Subcutaneous adipose tissue (tissue), 3 donors: ENCODE data around the gene IAH1.

GRCh38 chr2:8477279-8478450 is 204.2 kb upstream of the ID2 start:
- PRO-cap: no peak
- RAMPAGE, long total RNA, 3 experiments: no peak in any of the 3 experiments

- PRO-cap: bidirectional peak, plus-strand start at chr2:8543914, minus-strand start at chr2:8543764
- RAMPAGE, long total RNA, 3 experiments: no peak in any of the 3 experiments
Measured at GRCh38 chr2:8542983-8544201, 138.5 kb upstream of the ID2 start.

DNA sequence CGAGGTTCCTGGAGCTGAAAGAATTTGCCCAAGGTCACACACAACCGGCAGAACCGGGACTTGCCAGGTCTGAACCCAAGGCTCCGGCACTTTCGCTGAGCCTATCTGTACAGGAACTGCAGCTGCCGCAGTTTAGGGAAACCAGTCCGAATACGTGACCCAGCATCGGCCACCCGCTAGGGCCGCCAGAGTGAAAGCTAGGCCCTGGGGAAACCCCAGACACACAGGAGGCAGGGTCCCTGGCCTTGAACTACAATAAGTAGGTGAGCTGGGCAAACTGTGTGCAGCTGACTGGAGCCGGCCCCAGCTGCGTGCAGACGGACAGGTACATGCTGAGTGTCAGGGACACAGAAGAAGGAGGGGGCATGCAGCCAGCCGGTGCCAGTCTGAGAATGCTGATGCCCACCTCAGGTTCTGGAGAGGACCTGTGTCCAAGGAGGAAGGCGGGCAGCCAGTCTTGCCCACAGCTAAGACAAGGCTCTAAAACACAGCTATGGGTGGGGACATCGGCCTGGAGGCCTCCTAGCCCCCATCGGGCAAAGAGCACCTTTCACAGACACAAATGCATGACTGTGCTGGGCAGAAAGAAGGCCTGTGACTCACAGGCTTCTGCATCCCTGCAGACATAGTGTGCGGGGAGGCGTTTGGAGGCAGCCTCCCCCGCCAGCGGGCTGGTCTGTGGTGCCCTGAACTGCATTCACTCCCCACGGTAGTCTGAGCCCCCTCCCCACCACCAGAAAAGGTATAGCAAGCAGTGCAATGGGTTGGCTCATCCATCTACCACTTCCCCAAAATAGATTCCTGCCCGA is 107.4 kb upstream of the ID2 start:
- PRO-cap: no peak
- RAMPAGE, long total RNA, 3 experiments: no peak in any of the 3 experiments

DNA sequence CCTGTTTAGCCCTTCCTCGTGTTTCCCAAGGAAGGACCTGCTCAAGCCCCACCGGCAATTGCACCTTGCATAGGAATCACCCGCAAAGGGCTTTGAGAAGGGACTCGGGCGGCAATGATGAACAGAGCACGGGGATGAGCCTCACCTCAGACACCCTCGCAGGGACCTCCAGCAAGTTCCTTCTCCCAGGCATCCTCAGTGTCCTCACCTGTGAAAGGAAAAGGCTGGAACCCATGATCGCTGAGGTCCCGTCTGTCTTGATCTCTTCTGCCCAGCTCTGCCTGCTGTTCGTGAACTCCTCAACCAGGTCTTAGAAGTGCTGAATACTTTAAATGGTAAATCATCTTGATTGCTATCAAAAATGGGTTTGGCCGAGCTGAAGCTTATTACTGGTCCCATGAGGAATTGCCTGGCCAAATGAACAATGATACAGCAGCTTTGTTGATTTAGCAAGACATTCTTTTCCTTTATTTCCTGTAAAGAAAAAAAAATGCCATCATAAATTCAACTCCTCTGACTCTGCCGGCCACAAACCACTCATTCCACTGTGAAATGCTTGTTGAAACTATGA is 74.4 kb upstream of the ID2 start:
- PRO-cap: no peak
- RAMPAGE, long total RNA, 3 experiments: no peak in any of the 3 experiments

DNA sequence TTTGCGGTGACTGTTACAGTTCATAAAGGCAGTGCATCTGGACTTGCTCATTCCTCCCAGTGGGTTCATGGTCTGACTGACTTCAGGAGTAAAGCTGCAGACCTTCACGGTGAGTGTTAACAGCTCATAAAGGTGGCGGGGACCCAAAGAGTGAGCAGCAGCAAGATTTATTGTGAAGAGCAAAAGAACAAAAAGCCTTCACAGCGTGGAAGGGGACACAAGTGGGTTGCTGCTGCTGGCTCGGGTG is 65.2 kb upstream of the KIDINS220 start:
- PRO-cap: no peak
- RAMPAGE, long total RNA, 3 experiments: no peak in any of the 3 experiments

DNA sequence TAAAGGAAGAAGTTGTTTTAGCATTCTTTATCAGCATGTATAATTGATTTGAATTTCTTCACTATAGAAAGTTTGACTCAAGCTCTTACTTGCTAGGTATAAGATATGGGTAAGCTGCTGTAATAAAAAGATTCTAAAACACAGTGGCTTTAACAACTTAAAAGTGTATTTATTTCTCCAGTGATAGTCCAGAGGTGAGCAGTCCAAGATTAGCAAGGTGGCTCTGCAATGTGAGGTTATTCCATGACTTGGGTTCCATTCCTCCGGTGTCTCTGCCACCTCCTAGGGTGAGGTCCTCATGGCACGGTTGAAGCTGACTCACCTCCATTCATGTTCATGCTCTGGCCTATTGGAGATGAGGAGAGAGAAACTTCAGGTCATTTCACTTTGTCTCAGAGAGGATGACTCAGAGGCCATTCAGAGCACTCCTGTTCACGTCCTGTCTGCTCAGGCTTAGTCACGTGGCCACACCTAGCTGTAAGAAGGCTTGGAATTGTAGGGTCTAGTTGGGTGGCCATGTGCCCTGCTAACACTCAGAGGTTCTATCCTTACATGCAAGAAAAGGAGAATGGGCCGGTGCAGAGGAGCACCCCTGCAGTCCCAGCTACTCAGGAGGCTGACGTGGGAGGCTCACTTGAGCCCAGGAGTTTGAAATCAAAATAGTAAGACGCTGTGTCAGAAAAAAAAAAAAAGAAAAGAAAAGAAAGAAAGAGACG is 67.5 kb upstream of the MBOAT2 start:
- PRO-cap: no peak
- RAMPAGE, long total RNA, 3 experiments: no peak in any of the 3 experiments

DNA sequence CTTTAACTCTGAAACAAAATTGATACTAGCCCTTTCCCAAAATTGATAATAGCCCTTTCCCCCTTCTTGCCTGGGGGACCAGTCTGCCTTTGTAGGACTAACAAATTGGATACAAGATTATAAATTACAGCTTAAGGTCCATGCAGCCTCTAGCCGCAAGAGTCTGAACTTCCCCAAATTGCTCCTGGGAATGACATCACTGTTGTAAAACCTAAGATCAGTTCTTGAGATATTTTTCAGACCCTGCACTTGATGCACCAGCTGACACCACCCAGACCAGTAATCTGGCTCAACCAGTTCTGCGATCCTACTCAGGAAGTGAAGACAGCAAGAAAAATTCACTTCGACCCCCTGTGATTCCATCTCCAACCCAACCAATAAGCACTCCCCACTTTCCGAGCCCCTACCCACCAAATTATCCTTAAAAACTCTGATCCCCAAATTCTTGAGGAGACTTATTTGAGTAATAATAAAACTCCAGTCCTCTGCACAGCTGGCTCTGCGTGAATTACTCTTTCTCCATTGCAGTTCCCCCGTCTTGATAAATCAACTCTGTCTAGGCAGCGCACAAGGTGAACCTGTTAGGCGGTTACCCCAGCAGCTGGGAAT is 35.8 kb upstream of the ASAP2 start:
- PRO-cap: no peak
- RAMPAGE, long total RNA, 3 experiments: no peak in any of the 3 experiments

GRCh38 chr2:9244938-9245724 is 38.5 kb downstream of the ASAP2 start:
- PRO-cap: no peak
- RAMPAGE, long total RNA, 3 experiments: no peak in any of the 3 experiments

DNA sequence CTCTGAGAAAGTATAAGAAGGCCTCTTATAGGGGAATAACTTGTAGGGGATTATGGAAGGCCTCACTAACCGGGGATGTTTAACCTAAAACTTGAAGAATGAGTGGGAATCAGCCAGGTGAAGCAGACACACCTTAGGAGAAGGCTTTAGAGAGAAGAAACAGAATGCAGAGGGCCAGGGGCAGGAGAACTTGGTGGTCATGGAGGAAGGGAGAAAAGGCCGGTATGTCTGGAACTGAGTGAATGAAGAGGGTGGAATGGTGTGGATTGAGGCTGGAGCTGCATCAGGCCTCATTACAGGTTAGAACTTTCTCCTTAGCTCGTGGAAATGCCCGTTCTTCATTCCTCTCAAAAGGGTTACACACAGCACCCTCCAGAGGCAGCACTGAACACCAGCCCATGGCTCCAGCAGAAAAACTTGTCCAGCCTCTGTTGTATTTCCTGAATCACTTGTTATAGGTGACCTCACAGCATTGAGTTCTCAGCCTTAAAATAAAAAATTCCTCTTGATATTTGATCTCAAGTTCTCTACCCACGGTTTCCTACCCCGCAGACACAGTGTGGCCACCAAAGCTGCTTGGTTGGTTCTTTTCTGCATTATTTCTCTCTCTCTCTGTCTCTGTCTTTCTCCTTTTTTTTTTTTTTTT is 89.8 kb downstream of the ITGB1BP1 start:
- PRO-cap: no peak
- RAMPAGE, long total RNA, 3 experiments: no peak in any of the 3 experiments

DNA sequence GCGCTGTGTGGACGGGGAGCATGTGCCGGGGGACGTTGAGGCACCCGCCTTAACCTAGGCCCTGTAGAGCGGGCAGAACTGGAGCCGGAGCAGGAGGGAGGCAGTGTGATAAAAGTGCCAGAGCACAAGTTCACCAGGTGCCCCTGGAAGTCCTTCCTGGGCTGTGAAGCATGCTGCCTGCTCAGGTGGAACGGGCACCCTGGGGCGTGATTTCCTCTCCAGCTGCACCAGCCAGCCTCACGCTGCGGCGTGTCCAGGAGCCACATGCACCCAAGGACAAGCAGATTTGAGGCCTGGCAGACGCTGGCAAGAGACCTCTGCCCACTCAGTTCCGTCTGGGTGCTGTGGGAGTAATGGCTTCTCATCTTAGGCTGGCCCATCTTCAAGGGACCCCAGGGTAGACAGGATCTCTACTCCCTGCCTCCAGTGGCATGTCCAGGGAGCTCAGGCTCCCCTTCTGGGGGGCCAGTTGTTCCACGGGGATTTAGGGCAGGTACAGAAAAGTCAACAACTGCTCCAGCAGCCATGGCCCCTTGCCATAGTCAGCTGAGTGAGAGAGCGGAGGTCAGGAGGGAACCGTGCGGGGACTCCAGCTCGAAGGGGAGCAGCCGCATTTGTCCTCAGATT is 50.1 kb downstream of the ITGB1BP1 start:
- PRO-cap: no peak
- RAMPAGE, long total RNA, 3 experiments: no peak in any of the 3 experiments

DNA sequence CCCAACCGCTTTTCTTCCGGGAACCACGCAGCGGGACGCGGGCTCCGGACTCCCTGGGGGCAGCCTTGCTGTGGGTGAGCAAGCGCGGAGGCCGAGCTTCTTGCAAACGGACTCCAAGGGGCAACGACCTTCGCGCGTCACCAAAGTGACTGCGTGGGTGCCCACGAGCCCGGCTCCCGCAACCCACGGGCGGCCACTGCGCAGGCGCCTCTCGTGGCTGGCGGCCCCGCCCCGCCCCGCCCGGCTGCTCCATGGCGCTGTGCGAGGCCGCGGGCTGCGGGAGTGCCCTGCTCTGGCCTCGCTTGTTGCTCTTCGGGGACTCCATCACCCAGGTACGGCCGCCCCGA is at the start of gene IAH1:
Gene IAH1, plus strand, starts transcription at position 236 of the 347 bp plus-strand sequence.
- PRO-cap: bidirectional peak, plus-strand start at position 264 of the sequence, minus-strand start at position 198 of the sequence
- RAMPAGE, long total RNA, 3 experiments: start-site peak on the plus strand in 3 of 3 experiments, centred at positions 239 to 244 of the sequence, 690 to 1,659 reads per replicate; start-site peak on the minus strand in 2 of 3 experiments, centred at positions 188 to 190 of the sequence, 5 to 6 reads per replicate

DNA sequence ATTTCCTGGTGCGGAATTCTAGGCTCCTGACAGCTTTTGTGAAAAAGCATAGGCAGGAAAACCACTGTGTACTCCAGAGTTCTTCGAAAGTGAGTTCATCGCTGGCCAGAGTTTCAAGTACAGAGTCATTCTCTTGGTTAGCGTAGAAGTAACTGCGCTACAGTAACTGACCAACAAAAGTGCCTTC is 13.9 kb upstream of the YWHAQ start:
- PRO-cap: no peak
- RAMPAGE, long total RNA, 3 experiments: no peak in any of the 3 experiments

GRCh38 chr2:9703320-9704012 is 72.7 kb upstream of the YWHAQ start:
- PRO-cap: no peak
- RAMPAGE, long total RNA, 3 experiments: no peak in any of the 3 experiments

- PRO-cap: no peak
- RAMPAGE, long total RNA, 3 experiments: no peak in any of the 3 experiments
Measured at GRCh38 chr2:9799569-9800354, 43.5 kb upstream of the TAF1B start.

DNA sequence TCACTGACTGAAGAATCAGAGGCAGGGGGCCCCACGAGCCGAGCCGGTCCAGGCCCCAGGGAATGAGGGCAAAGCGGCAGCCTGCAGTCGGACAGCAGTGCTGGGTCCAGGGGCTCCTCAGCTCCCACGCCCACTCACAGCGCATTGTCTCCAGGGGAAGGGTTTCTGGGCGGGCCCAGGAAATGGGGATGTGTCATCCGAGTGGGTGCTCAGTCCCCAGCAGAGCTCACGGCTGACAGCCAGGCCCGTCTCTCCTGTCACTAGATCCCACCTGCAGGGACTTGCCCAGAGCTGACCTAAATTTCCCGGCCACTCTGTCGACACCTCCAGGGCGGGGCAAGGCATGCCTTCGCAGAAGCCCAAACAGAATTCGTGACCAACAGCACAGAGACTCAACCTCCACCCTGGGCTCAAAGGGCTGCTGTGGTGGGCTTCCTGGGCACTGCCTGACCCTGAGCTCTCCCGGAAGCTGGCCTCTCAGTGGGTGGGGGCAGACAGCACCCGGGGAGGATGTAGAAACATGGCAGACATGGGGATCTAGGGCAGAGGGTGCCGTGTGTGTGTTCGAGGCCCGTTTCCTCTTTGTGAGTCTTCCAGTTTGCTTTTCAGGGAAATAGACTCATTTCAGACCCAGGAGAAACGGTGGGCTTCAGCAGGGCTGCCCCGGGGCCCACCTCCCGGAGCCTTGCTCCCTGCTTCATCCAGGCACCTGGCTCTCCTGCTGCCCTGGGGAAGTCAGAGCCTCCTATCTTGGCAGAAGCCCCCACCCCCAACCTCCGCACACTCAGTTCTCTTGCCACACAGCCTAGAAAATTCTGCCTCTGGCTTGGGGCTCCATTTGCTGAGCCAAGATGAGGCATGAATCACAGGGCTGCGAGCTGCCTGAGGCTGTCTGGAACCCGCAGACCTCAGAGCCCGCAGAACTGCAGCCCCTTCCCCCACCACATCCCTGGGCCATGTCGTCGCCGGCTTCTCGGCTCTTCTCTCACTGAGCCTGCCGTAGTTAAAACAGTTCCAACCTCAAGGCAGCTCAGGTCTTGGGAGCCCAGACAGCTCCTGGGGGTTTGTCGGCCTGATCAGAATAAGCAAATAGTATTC is 41.9 kb upstream of the TAF1B start:
- PRO-cap: bidirectional peak, plus-strand start at position 212 of the sequence, minus-strand start at position 118 of the sequence
- RAMPAGE, long total RNA, 3 experiments: no peak in any of the 3 experiments

DNA sequence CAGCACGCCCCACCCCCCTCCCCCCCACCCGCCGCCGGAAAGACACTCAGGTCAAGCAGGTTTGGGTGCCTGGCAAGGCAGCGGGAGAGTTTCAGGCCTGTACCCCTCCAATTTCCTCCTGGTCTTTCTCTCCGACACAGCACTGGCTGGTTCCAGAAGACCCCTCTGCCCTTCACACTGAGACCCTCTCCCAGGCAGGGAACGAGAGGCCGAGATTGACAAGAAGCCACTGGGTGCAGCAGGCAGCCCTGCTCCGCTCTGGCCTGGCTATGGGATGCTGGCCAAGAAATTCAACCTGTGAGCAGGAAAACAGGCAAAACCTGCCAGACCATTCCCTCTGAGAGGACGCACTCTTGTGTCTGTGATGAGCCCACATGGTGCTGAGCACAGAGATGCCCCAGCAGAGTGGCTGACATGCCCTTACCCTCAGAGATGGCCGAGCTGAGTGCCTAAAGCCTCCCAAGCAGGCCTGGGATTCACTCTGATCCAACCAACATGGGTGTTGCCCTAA is 34.4 kb upstream of the TAF1B start:
- PRO-cap: no peak
- RAMPAGE, long total RNA, 3 experiments: no peak in any of the 3 experiments

- PRO-cap: no peak
- RAMPAGE, long total RNA, 3 experiments: start-site peak on the plus strand in 1 of 3 experiments, at chr2:9862206-9862485 at its widest, 6 reads per replicate
Measured at GRCh38 chr2:9861942-9862461, 18.7 kb downstream of the TAF1B start.

- PRO-cap: no peak
- RAMPAGE, long total RNA, 3 experiments: no peak in any of the 3 experiments
Measured at GRCh38 chr2:9954236-9954838, 2.8 kb downstream of the GRHL1 start.

- PRO-cap: no peak
- RAMPAGE, long total RNA, 3 experiments: start-site peak on the plus strand in 1 of 3 experiments, at chr2:10047735-10048492 at its widest, 18 to 20 reads per replicate
Measured at GRCh38 chr2:10047665-10048639, 4.6 kb downstream of the KLF11 start.

- PRO-cap: no peak
- RAMPAGE, long total RNA, 3 experiments: no peak in any of the 3 experiments
Measured at GRCh38 chr2:10052391-10052855, 9.1 kb downstream of the KLF11 start.